ENCODE measurements around a stretch of chr6.

DNA sequence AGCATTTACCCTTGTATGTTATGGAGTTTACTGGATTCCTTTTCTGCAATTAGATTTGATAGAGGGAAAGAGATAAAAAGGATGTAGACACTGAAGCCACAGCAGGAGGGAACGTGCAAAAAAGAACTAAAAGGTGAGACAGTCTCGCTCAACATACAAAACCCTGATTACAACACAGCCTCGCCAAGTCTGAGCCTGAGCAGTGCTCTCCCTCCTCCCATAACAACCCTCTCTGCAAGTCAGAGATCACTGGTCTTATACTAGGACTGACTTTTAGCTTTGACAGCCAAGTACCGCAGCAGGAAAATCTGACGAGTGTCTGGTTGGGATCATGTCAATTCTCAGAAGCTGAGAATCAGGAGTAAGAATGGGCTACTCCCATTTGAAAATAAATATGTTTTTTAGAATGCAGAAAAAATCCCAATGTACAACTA, 118.7 kb upstream of the COL21A1 start:
- PRO-cap: no peak
CAGE:
- cytosol, long polyA plus RNA: no peak
- long polyA plus RNA: no peak
- nucleus, long polyA plus RNA: no peak

- PRO-cap: no peak
CAGE:
- cytosol, long polyA plus RNA: no peak
- long polyA plus RNA: no peak
- nucleus, long polyA plus RNA: no peak
These were observed 122.7 kb upstream of the COL21A1 start for GRCh38 chr6:56369975-56370503.

DNA sequence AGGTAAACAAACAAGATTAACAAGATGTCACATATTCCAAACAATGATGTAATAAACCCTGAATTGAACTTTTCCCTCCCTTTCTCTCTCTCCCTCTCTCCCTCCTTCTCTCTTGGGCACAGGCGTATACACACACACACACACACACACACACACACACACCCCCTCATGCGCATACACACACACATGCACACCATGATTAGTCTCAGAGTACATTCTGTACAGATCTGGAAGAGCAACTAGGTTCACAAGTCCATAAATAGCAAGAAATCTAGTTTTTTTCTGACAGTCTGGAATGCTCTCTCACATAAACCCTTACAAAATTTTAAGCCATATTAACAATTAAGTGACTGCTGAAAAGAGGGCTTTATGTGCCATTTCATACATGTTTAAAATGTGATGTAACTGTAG, 267.1 kb upstream of the COL21A1 start:
- PRO-cap: no peak
CAGE:
- cytosol, long polyA plus RNA: no peak
- long polyA plus RNA: no peak
- nucleus, long polyA plus RNA: no peak

- PRO-cap: no peak
CAGE:
- cytosol, long polyA plus RNA: no peak
- long polyA plus RNA: no peak
- nucleus, long polyA plus RNA: no peak
These were observed 277.8 kb upstream of the COL21A1 start for GRCh38 chr6:56524930-56525818.

DNA sequence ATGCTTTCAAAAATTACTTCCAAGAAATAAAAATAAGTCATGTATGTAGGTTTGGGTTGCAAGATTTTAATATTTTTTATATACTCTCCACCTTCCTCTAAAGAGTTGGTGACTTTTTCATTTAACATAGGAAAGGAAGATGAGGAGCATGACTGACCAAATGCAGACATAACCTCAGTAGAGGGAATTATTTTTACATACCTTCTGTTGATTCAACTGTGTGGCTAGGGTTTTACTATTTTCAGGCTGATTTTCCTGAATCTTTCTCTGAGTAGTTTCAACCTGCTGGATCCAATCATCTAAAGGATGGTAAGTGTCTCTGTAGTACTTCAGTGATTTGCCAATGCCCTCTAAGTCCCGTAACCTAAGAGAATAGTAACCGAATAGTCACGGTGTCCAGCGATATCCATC, 326.8 kb downstream of the DST start:
- PRO-cap: no peak
CAGE:
- cytosol, long polyA plus RNA: no peak
- long polyA plus RNA: no peak
- nucleus, long polyA plus RNA: no peak

GRCh38 chr6:56843508-56844112, 111.0 kb downstream of the DST start:
- PRO-cap: no peak
CAGE:
- cytosol, long polyA plus RNA: start-site peak on the minus strand at chr6:56843589-56843726, 98 and 219 reads in 2 replicates
- long polyA plus RNA: no peak
- nucleus, long polyA plus RNA: start-site peak on the minus strand at chr6:56843578-56843688, 231 and 82 reads in 2 replicates

- PRO-cap: no peak
CAGE:
- cytosol, long polyA plus RNA: no peak
- long polyA plus RNA: no peak
- nucleus, long polyA plus RNA: no peak
These were observed 3.3 kb downstream of the BAG2 start for GRCh38 chr6:57175348-57175905.

- PRO-cap: no peak
CAGE:
- cytosol, long polyA plus RNA: no peak
- long polyA plus RNA: no peak
- nucleus, long polyA plus RNA: no peak
These were observed 16.5 kb downstream of the BAG2 start for GRCh38 chr6:57188286-57189382.

GRCh38 chr6:57257750-57258817, 36.0 kb upstream of the RAB23 start:
- PRO-cap: no peak
CAGE:
- cytosol, long polyA plus RNA: no peak
- long polyA plus RNA: no peak
- nucleus, long polyA plus RNA: no peak

- PRO-cap: no peak
CAGE:
- cytosol, long polyA plus RNA: no peak
- long polyA plus RNA: no peak
- nucleus, long polyA plus RNA: no peak
These were observed 3.8 kb upstream of the PRIM2 start for GRCh38 chr6:57313346-57314348.

DNA sequence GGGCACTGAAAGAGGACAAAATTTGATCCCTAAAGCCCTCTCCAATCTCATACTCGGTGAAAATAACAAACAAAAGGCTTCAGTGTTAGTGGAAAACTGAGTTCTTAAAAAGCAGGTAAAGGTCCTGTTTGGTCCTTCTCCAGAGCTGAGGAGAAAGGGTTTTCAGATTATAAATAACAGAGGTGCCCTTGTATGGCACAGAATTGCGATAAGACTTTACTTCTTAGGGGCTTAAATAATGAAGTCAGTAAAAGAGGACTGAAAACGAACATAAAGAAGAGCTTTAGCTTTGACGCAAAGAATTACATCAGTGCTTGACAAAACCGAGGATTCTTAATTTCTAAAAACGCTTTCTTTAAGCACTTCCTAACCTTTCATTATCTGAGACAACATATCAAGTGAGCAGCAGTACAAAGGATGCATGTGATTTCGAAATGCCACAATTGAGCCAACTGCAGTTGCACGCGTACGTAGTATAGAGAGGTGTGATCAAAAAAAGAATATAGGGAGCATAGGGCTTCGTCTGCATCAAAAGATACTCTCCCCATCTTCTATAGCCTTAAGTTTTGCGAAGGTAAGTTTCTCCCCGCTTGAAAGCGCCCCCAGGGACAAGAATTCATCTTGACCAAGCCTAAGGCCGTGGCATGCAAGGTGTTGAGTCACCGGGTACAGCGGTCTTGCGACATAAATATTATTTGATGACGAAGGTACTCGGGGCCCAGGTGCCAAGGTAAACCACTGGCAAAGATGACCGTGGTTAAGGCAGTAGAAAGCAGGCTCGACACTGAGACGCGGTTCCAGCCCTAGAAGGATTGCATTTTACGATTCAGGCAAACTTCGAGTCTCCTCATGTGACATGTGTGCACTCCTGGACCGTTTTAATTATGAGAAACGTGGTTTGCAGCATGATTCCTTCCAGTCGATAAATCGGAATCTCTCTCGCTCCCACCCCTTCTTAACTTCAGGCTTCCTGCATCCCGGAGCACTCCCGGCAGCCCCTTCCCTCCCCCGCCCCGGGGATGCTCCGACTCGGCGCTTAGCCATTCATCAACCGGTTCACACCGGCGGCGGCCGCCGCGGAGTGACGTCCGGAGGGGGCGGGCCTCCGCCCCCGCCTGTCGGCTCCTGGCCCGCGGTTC, 642 bp upstream of the PTP4A1 start:
- PRO-cap: unidirectional peak, plus-strand start at position 733 of the sequence; bidirectional peak, plus-strand start outside the sequence, minus-strand start at position 1,022 of the sequence
CAGE:
- cytosol, long polyA plus RNA: no peak
- long polyA plus RNA: no peak
- nucleus, long polyA plus RNA: no peak

GRCh38 chr6:63574825-63575446, 2.7 kb downstream of the PTP4A1 start:
- PRO-cap: no peak
CAGE:
- cytosol, long polyA plus RNA: no peak
- long polyA plus RNA: no peak
- nucleus, long polyA plus RNA: no peak

GRCh38 chr6:63584250-63584625, 12.0 kb downstream of the PTP4A1 start:
- PRO-cap: no peak
CAGE:
- cytosol, long polyA plus RNA: no peak
- long polyA plus RNA: no peak
- nucleus, long polyA plus RNA: no peak

GRCh38 chr6:63598552-63599143, 26.4 kb downstream of the PTP4A1 start:
- PRO-cap: no peak
CAGE:
- cytosol, long polyA plus RNA: no peak
- long polyA plus RNA: no peak
- nucleus, long polyA plus RNA: no peak

DNA sequence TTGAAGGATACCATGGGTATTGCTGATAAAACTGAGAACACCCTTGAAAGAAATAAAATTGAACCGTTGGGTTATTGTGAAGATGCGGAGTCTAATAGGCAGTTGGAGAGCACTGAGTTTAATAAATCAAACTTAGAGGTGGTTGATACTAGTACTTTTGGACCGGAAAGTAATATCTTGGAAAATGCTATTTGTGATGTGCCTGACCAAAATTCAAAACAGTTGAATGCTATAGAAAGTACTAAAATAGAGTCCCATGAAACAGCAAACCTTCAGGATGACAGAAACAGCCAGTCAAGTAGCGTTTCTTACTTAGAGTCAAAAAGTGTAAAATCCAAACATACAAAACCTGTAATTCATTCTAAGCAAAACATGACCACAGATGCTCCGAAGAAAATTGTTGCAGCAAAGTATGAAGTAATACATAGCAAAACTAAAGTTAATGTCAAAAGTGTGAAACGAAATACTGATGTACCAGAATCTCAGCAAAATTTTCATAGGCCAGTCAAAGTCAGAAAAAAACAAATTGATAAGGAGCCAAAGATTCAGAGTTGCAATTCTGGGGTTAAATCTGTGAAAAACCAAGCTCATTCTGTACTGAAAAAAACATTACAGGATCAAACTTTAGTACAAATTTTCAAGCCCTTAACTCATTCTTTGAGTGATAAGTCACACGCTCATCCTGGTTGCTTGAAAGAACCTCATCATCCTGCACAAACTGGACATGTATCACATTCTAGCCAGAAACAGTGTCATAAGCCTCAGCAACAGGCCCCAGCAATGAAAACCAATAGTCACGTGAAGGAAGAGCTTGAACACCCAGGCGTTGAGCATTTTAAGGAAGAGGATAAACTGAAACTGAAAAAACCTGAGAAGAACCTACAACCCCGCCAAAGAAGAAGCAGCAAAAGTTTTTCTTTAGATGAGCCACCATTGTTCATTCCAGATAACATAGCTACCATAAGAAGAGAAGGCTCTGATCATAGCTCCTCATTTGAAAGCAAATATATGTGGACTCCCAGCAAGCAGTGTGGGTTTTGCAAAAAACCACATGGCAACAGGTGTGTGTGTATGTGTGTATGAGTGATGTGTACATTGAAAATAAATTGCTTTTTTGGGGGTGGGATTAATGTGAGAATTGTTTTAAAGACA, 49.6 kb downstream of the PHF3 start:
- PRO-cap: no peak
CAGE:
- cytosol, long polyA plus RNA: no peak
- long polyA plus RNA: no peak
- nucleus, long polyA plus RNA: no peak

DNA sequence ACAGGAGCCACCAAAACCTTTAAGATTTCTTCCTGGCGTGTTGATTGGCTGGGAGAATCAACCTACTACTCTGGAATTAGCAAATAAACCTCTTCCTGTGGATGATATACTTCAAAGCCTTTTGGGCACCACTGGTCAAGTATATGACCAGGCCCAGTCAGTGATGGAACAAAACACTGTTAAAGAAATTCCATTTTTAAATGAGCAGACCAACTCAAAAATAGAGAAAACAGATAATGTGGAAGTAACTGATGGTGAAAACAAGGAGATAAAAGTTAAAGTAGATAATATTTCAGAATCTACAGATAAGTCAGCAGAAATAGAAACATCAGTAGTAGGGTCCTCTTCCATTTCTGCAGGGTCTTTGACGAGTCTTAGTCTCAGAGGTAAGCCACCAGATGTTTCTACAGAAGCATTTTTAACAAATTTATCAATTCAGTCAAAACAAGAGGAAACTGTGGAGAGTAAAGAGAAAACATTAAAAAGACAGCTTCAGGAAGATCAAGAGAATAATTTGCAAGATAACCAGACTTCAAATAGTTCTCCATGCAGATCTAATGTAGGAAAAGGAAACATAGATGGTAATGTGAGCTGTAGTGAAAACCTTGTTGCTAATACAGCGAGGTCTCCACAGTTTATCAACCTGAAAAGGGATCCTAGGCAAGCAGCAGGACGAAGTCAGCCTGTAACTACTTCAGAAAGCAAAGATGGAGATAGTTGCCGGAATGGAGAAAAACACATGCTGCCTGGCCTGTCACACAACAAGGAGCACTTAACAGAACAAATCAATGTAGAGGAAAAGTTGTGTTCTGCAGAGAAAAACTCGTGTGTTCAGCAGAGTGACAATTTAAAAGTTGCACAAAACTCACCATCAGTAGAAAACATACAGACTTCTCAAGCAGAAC, 76.5 kb downstream of the PHF3 start:
- PRO-cap: no peak
CAGE:
- cytosol, long polyA plus RNA: no peak
- long polyA plus RNA: no peak
- nucleus, long polyA plus RNA: no peak

- PRO-cap: no peak
CAGE:
- cytosol, long polyA plus RNA: no peak
- long polyA plus RNA: no peak
- nucleus, long polyA plus RNA: no peak
These were observed 325.8 kb downstream of the PHF3 start for GRCh38 chr6:63961376-63961908.

DNA sequence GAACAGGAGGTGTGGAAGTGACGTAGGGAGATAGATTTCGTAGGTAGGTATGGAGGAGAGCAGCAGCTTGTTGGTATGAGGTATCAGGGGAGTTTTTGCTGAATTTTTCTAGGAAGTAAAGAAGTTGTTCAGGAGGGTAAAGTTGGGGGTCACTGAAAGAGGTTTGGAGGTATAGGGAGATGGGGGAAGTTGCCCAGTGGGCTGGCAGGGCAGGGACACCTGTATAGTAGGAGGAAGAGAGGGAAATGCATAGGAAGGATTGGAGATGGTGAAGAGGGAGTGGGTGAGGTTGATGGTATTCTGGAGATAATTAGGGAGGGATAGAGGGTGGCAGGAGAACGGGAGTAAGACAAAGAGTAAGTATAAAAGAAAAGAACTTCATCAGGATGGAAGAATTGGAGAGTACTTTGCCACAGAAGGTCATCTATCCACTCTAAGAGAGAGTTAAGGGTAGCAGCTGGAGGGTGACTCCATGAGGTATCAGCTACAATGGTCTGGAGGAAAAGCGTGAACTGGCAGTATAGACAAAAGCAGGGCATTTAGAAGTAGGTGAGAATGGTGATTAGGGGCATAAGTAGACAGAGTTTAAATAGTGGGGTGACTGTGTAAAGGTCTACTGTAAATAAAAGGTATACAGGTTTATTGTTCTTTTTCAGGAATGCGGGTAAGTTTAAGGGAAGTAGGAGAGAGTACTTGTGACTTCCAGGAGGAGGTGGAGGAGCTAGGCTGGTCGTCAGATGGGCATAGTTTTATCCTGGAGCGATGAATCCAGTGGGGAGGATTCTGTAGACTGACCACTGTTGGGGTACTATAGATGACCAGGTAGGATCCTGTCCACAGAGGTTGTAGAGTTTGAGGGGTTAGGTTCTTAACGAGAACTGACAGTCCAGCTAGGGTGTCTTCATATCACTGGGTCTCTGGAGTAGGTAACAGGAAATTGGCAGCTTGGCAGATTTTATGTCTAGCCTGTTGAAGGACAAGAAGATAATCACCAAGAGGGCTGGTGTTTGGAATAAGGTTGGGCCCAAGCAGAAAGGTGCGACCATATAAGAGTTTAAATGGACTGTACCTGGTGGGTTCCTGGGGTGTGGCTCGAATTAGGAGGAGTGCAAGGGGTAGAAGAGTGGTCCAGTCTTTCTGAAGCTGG, 751.8 kb upstream of the ADGRB3 start:
- PRO-cap: no peak
CAGE:
- cytosol, long polyA plus RNA: no peak
- long polyA plus RNA: no peak
- nucleus, long polyA plus RNA: no peak

DNA sequence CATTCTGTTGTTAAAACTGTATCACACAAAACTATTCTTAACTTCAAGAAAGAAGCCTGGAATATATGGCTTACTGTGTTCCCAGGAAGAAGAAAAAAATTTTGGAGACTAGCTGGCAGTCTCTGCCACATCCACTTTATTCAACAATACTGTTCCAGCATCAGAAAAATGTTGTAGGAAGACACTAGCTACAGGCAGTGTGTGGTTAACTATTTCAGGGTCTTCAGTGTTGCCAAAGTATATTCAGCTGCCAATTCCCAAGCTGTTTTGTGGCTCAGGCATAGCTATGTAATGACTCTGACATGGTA, 503.0 kb downstream of the ADGRB3 start:
- PRO-cap: no peak
CAGE:
- cytosol, long polyA plus RNA: no peak
- long polyA plus RNA: no peak
- nucleus, long polyA plus RNA: no peak

- PRO-cap: bidirectional peak, plus-strand start at chr6:70399194, minus-strand start at chr6:70399069
CAGE:
- cytosol, long polyA plus RNA: no peak
- long polyA plus RNA: no peak
- nucleus, long polyA plus RNA: no peak
These were observed 14.0 kb upstream of the FAM135A start for GRCh38 chr6:70398878-70400084.

All from A549 (cell line).